H4 (cell line): ENCODE results near the gene SLC34A3.

- RAMPAGE, long total RNA: no peak
Observed at GRCh38 chr9:137167102-137167829, 2.6 kb downstream of the LRRC26 start.

- RAMPAGE, long total RNA: no peak
Observed at GRCh38 chr9:137174548-137175193, 2.8 kb upstream of the TMEM210 start.

DNA sequence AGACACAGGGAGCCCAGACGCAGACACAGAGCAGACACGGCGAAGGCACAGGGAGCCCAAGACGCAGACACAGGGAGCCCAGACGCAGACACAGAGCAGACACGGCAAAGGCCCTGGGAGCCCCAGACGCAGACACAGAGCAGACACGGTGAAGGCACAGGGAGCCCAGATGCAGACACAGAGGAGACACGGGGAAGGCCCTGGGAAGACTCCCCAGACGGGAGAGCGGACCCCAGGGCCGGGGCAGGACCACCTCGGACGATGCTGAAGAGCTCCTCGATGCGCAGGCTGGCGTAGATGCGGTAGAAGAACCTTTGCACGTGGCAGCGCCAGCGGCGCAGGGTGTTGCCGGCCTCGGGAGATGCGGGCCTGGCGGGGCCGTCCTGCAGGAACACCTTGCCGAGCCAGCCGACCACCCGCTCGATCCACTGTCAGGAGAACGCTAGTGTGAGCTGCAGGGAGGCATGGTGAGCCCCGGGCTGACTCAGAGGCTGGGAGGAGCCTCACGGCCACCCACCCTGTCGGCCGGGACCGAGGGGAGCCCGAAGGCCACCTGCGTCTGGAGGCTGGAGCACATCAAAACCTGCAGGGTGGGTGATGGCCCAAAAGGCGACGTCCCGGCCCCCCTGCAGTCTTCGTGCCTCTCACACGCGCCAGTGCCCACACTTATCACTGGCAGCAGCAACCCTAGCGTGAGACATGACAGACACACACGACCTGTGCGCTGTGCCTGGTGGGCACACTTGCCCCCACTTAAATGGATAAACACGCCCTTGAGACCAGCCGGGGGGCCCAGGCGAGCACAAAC, 3.5 kb downstream of the ANAPC2 start:
- RAMPAGE, long total RNA: no peak

- RAMPAGE, long total RNA: no peak
Observed at GRCh38 chr9:137201320-137201936, 887 bp upstream of the TPRN start.

- RAMPAGE, long total RNA: no peak
Observed at GRCh38 chr9:137222906-137223229, 828 bp upstream of the RNF208 start.

DNA sequence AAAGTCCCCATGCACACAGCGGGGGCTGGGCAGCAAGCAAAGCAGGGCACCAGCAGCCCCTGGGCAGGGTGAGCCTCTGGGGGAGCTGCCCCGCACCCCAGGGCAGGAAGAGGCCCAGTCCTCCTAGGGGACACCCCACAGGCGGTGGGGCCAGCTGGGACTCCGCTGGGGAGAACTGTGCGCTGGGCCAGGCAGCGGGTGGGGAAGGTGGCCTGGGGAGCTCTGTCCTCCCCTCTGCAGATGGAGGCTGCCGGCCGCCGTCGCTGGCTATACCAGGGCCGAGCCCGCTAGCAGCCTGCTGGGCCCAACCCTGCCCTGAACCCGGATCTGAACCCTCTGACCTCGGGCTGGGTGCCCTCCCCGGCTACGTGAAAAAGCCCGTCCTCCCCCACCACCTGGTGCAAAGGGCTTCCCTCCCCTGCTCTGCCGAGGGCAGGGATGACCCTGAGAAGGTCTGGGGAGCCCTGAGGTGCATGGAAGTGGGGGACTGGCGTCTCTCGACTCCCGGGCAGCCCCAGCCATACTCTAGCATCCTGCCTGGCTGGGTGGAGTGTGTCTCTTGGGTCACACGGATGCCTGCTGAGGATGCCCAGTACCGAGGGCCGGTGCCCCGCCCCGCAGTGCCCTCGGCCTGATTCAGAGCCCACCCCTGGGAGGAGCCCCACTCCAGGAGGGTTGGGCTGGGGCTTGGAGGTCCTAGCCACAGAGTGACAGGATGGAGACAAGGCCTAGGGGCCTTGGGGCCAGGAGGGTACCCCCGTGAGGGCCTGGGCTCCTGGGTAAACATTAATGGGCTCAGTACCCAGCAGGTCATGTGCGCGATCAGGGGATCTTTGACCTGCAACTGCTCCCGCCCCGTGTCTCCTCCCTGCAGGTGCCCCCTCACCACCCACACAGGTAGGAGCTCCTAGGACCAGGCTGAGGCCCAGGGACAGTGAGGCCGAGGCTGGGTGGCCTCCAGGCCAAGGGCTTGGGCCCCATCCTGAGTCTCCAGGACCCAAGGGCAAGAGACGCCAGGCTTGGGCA, at the start of gene SLC34A3:
SLC34A3 (plus strand) TSS at position 860 of the 1,026 bp plus-strand sequence.
- RAMPAGE, long total RNA: no peak

- RAMPAGE, long total RNA: no peak
Observed at GRCh38 chr9:137253891-137254480, 1.1 kb upstream of the NELFB start.

DNA sequence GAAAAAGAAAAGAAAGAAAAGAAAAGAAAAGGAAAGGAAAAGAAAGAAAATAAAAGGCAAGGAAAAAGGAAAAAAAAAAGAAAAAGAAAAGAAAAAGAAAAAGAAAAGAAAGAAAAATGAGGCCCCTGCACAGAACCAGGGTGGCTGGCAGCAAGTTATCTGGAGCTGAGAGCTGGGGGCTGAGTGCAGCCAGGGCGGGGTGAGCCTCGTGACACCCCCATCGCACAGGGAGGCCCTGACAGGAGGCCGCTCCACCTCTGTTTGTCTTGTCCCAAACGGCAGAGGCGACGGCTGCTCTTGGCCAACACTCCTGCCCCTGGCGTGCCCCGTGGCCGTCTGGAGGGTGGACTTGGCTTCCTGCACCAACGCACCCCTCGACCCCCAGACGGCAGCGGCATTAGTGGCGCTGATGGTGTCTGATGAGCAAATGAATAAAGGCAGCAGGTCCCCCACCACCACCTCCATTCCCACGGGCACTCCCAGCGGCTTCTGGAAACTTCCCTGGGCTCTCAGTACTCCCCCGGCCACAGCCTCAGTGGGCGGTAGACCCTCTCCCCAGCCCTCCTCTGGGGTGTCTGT, 16.6 kb downstream of the EXD3 start:
- RAMPAGE, long total RNA: no peak

- RAMPAGE, long total RNA: no peak
Observed at GRCh38 chr9:137446566-137447674, 5.8 kb upstream of the ENTPD8 start.

GRCh38 chr9:137580183-137580741, 1.5 kb upstream of the DPH7 start:
- RAMPAGE, long total RNA: no peak

DNA sequence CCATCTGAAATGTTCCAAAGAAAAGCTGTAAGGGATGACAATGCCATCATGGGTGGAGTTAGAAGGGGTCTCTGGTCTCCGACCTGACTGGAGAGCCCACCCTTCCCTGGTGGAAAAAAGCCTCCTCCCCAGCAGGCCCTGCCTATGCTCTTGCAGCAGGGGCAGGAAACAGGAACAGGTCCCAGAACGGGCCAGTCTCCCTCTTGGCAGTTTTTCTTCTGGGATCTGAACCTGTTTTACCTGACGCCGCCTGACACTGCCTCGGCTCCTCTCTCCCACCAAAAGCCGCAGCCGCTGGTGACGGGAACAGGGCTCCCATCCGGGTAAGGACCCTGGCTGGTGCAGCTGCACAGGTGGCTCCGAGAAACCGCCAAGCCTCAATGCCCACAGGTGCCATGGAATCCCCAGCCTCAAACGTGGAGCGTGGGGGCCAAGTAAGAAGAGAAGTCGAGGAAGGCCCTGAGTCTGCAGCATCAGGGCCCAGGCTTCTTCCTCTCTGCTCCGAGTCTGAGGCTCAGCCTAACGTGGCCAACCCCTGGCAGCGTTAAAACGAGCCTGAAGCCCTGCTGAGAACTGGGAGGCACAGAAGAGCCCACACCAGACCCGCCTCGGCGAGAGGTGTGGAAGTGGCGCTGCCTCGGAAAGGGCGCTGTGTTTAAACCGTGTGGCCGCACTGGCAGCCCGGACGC, 1.0 kb downstream of the ZMYND19 start:
- RAMPAGE, long total RNA: no peak

GRCh38 chr9:137667589-137668203, 48.9 kb downstream of the EHMT1 start:
- RAMPAGE, long total RNA: no peak

DNA sequence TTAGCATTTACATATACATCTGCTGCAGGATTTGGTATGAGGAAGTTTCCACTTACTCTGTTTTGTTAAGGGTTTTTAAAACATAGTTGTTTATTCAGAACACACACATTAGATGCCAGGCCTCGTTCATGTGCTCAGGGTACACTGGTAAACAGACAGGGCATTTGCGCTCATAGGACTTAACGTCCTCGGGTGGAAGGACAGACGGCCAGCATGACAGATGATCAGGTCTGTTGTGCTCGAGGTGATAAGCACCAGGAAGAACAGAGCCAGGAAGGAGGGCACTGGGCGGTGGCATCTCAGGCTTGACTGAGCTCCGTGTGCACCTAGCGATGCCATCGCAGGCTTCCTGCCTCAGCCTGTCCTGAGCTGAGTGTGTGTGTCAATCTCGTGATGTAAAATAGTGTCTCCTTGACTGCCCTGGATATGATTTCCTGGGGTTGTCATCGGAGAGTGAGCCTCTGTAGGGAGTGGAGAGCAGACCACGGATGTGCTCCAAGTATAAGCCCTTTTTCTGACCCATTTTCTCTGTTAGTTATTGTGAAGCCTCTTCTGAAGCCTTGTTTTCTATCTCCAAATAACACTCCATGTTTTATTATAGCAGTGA, 96.6 kb downstream of the EHMT1 start:
- RAMPAGE, long total RNA: no peak

- RAMPAGE, long total RNA: no peak
Observed at GRCh38 chr9:137720494-137721388, 101.9 kb downstream of the EHMT1 start.

DNA sequence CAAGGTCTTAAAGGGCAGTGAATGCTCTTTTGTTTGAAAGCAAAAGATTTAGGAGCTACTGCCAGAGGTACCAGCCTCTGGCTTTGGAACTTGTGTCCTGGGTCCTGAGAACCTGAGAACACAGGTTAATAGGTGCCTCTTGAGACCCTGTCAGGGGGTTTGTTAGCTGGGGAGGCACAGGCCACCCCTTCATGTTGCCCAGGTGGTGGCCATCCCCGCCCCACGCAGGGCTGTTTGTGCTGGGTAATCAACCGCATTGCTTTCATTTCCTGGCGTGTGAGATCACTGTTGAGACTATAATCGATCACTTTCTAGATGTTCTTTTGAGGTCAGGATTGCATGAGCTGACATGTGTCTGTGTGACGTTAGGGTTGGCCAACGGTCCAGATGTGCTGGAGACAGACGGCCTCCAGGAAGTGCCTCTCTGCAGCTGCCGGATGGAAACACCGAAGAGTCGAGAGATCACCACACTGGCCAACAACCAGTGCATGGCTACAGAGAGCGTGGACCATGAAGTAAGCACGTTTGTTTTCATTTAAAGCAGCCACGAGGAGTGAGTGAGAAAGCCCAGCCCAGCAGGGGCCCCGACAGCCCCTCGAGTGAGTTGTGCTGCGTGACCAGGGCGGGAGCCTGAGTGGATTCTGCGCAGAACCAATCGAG, 115.1 kb upstream of the CACNA1B start:
- RAMPAGE, long total RNA: no peak